NB4 (cell line): ENCODE measurements around a stretch of chr5.

DNA sequence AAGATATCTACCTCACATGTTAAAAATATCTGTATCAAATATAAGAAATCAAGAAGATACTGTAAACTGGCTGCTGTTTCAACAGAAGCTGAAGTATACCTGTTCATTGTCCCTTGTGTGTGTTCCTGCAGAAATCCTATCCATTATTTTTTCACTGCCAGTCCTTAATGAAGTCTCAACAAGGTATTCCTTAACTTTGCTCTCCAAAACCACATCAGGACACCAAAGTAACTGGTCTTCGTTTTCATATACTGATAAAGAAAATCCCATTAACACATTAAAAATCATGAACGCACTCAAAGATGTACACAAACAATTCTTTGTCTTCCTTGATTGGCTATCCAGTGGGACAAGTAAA, 18.8 kb downstream of the MIER3 start:
- RRBS = no CpG with 5 or more reads among the region's 2 CpGs

DNA sequence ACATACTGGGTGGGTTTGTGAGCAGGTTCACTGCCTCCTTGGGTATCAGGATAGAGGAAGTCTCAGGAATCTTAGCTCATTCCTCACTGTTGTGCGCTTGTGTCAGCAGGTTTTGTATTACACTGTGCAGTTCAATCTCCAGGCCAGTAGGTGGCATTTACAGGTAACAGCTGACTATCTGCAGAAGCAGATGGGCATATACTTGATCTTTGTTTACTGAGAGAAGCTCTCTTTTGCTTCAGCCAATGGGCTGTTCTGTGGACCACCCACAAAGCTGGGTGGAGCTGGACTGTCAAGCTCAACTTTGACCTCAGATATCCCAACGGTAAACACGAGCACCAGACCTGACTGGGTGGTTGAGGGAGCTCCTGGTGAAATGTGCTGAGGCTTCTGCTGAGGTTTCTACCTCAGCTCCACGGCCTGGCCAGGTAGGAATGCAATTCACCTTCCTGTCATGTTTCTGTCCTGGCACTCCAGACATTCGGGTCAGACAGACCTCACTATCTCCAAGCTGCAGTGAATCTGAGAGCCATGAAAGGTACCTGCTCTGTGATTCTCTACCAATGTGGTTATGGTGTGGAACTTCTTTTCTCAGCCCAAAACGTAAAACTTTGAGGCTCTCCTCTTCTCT, 167.8 kb upstream of the ACTBL2 start:
- RRBS = no CpG with 5 or more reads among the region's 6 CpGs

DNA sequence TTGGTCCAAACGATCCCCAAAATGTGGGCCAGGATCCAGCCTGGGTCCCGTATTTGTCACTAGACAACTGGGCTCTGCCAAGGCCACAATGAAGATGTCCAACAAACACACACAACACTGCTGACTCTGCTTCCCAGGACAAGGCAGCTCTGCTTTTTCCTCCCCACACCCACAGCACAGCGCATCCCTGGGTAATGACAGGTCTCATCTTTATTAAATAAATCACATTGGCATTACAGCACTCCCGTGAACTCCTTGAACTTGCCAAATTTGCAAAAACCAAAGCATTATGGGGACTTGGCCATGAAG, 424.1 kb upstream of the ACTBL2 start:
- RRBS = no CpG with 5 or more reads among the region's 4 CpGs

DNA sequence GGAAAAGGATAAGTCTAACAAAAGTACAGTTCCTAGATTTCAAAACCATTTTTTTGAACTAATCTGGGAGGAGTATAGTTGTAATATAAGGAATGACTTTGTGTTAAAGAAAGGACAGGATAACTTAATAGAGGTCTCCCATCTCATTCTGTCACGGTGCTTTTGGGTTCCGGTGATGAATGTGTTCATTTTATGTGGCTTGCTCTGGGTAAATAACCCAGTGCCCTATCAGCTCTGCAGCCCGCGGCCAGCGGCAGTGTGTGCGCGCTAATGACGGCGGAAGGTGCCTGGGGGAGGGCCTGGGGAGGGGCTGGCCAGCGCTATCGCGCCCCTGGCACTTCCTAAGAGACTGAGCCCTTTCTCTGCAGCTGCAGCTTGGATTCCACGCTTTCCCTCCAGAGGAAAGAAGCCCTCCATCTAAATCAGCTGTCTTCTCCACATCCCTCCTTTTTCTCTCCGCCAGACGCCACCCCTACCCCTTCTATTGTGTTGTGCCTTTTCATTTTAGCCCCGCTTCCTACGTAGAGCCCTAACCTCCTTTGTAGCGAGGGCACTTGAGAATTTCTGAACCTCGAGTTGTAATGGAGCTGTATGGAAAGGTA, 958 bp upstream of the RAB3C start:
- RRBS = no CpG with 5 or more reads among the region's 19 CpGs

DNA sequence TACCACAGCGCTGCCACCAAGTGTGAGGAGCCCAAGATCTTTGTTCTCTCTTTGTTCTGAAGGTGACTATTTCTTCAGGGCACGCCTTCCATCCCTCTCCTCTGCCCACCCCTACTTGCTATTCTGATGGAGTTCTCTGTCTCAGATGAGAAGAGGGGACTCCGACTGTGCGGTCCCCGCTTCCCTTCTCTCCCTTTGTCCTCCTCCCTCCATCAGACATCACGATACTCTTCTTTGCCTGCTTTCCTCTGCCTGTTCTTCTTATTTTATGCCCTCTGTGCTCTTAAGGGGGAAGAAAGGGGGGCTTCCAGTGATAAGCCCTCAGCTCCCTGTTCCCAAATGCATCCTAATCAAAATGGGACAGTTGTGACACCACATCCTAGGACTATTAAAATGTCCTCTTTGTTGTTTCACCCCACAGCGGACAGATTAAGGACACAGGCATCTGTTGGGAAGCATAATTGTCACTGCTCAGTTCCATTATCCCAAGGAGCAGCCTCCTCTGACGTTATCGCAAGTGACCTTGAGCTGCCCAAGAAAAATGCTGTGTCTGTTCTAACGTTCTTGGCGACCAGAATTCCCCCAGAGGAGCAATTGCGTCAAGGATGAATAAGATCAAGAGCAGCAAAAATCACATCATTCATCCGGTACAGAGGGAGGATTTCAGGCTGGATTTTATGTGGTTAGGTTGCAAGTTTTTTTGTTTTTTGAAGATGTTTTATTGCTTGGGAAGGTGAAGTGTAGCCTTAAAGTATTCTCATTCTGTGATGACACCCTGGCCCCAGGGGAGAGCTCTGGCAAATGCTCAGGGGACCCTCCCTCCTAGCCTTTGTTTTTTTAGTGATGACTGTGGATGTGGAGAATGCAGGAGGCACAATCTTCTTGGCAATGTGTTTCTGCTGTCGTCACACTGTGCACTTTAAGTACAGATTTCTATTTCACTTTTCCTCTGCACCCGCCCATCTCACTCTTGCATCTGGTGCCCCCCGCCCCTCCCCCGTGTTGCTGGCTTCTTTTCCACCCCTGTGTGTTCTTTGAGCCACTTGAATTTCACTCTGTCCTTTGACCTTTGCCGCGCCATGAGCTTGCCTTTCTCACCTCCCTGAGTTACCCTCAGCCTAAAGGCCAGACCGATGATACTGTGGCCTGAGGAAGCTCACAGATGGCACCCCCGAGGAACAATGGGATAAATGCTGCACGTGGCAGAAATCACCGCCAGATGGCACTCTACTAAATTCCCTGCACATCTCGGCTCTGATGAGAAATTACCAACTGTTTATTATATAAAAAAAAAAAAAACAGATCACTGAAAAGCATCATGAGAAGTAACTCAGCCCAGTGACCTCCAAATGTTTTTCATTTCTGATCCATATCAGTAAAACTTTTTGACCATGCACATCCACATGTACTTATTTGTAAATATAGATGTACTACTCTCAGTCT, 308.3 kb downstream of the RAB3C start:
- RRBS = no CpG with 5 or more reads among the region's 24 CpGs

- RRBS = no CpG with 5 or more reads among the region's 11 CpGs
Measured at GRCh38 chr5:59022081-59022969, 439.4 kb downstream of the RAB3C start.

DNA sequence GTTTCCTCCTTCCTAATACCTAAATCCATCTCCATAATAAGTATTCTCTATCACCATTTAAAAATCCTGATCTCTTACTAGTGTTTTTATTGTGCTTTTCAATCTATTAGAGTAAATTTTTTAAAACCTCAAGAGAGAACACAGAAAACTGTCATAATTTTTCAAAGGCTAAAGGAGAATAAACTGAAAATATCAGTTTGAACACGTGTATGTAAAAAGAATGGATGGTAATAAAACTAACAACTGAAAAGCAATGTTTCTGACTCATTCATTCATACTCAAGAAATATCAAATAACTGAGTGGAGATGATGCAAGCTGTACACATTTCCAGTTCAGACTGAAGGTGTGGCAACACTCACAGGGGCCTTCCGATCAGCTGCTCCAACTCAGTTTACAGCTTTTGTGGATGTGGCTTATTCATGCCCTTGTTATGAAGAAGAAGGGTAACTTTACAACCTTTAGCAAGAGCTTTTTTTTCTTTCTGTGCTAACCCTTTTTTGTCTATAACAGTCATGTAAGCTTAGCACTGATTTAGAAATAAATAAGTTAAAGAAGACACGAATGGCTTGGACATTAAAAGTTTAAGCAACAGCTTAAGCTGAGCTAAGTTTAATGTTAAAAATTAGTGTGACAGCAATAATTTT, 453.4 kb downstream of the RAB3C start:
- RRBS = no CpG with 5 or more reads among the region's 3 CpGs

DNA sequence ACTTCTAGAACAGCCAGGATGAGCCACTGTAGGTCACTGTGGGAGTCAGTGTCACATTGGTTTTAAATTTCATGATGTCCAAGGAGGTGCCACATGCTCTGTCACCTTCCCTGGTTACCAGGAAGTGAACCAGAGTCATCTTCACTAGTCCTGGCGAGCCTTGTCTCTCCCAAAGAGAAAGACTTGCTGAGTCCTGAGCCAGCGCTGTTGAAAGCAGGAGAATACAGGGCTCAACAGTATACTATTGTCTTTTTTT, 615.5 kb downstream of the RAB3C start:
- RRBS = no CpG with 5 or more reads among the region's 2 CpGs

GRCh38 chr5:59250234-59250719, 643.2 kb downstream of the PDE4D start:
- RRBS = no CpG with 5 or more reads among the region's 4 CpGs

DNA sequence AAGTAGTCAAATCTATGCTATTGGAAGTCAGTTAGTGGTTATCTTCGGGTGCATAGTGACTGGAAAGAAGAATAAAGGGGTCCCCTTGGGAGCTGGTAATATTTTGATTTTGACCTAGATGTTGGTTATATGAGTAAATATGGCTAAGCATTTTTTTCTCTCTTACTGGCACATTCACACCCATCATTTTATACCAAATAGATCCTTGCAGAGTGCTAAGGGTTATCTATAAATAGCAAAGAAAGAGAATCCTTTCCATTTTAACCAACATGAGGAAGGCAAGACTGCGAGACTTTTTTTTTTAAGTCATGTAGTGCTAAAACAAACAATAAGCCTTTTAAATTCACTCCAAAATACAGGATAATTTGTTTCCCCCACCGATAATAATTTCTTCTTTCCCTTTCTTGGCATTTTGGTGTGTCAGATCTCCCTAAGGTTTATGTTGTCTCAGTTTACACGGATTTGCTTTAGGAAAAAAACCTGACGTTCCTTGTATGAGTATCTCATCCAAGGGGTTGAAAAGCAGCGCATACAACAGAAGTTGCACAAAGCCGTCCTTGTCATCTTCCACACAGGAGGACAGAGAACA, 547.3 kb downstream of the PDE4D start:
- RRBS = no CpG with 5 or more reads among the region's 7 CpGs

DNA sequence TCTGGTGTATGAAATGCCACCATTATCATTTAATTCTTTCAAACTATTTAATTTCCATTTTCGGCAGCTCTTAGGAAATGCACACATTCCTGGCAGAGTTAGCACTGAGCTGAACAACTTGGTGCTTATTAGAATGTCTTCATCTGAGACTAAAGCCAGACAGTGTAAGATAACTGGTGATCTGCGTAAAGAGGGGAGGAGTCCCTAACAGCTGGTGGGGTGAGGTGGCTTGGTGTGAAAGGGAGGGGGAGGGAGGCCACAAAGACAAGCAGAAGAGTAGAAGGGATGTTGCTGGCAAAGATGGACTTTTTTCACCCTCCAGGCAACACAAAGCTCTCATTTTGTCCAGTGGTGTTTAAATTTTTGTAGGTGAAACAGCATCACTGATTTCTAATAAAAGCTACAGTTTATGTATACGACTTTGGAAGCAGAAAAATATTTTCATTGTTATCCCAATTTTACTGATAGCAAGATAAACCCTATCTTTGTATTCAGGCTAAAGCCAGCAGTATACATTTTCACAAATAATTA, 535.0 kb downstream of the PDE4D start:
- RRBS = no CpG with 5 or more reads among the region's 3 CpGs

DNA sequence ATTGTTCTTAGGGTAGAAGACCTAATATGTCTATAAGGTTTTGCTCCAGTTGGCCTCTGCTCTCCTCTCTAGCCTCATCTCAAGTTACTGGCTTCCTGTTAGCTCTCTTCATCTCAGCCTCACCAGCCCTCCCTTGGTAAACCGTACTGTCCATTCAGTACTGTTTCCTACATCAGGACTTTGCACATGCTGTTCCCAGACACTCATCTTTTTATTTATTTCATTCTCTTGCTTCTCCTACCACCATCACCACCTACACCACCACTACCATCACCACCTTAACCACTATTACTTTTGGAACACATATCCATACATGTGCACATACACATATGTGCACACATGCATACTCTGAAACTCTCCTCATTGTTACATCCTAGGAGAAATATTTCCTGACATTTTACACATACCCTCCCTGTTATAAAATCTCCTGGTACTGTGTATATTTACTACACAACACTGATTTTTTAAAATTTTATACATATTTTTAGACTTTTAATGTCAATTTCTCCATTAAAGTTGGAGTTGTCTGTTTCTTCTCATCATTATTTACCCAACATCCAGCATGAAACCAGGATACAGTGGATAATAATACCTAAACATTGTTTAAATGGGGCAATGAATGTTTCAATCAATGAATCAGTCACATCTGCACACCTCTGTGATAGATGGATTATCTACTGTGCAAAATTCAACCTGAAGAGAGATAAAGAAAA, 428.3 kb downstream of the PDE4D start:
- RRBS = no CpG with 5 or more reads among the region's 1 CpG

- RRBS = no CpG with 5 or more reads among the region's 2 CpGs
Measured at GRCh38 chr5:59642597-59642940, 251.0 kb downstream of the PDE4D start.

DNA sequence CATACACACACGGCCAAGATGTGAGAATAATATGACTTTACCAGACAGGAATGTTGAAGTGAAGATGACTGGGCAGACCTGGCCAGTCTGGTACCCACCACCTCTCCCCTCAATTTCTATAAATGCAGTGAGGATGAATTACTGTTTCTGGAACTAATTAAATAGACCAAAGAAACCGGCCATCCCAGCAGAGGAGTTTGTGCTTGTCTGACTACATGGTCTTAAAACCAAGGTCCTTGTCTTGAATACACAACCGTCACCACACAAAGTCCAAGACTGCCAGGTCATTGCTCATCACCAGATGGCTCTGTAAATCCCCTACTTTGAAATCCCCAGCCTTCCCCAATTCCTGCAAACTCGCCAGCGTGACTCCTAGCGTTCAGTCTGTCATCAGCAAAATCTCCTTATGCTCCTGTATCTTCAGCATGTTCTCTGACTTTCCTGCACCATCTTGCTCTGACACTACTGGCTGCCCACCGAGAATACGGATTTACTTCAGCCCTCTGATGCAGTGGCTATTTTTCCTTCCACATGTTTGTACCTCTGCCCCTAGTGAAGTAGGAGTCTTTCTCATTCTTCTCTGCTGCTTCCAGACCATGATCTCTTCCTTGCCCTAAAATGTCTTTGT, 147.1 kb downstream of the PDE4D start:
- RRBS = no CpG with 5 or more reads among the region's 8 CpGs

- RRBS = no CpG with 5 or more reads among the region's 2 CpGs
Measured at GRCh38 chr5:60334274-60334817, 365.6 kb downstream of the DEPDC1B start.

GRCh38 chr5:60521815-60523035, 177.7 kb downstream of the DEPDC1B start:
- RRBS = no CpG with 5 or more reads among the region's 8 CpGs

GRCh38 chr5:60539672-60540059, 160.3 kb downstream of the DEPDC1B start:
- RRBS = no CpG with 5 or more reads among the region's 3 CpGs

GRCh38 chr5:60944546-60944888, 353 bp downstream of the ERCC8 start:
- RRBS = no CpG with 5 or more reads among the region's 11 CpGs

GRCh38 chr5:61334125-61334628, 2.1 kb downstream of the ZSWIM6 start:
- RRBS = no CpG with 5 or more reads among the region's 5 CpGs